Fallopian tube (tissue), 1 donor: ENCODE data around the genes ADGRG2 and SMPX.

DNA sequence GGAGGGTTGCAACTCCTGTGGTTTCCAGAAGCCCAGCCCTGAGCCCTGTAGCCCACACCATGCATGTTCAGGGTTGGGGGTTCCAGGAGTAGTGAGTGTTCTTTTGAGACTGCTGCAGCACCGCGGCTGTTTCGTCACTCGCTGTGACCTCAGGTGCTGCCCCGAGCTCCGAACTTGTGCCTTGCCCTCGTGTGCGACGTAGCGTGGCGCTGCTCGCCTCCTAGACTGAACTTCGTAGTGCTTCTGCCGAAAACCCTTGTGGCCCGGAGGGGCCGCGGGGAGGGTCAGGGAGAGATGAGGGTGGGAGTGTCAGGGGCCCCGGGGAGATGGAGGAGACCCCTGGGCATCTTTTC lies 1.7 kb downstream of the NHS start:
- PRO-cap, result unidirectional peak, minus-strand start at position 93 of the sequence

DNA sequence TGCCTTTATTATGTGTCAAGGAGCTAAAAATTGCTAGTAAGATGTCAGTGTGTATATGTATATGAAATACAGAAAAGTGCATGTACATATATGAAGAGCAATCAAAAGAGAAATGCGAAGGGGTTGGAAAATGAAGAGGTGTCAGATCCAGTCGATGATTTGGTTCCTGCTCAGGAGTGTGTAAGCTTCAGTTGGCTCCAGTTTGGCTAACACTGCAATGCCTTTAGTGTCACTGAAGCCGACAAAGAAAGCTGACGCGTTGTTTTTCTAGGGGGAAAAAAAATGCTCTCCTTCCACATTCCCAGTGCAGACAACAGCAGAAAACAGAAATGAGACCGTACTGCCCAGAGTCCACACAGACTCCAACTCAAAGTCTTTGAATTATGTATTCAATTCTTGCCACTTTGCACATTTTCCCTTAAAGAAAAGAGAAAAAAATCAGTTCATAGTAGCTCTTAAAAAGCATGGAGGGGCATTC lies 154.3 kb downstream of the NHS start:
- PRO-cap, result no peak

DNA sequence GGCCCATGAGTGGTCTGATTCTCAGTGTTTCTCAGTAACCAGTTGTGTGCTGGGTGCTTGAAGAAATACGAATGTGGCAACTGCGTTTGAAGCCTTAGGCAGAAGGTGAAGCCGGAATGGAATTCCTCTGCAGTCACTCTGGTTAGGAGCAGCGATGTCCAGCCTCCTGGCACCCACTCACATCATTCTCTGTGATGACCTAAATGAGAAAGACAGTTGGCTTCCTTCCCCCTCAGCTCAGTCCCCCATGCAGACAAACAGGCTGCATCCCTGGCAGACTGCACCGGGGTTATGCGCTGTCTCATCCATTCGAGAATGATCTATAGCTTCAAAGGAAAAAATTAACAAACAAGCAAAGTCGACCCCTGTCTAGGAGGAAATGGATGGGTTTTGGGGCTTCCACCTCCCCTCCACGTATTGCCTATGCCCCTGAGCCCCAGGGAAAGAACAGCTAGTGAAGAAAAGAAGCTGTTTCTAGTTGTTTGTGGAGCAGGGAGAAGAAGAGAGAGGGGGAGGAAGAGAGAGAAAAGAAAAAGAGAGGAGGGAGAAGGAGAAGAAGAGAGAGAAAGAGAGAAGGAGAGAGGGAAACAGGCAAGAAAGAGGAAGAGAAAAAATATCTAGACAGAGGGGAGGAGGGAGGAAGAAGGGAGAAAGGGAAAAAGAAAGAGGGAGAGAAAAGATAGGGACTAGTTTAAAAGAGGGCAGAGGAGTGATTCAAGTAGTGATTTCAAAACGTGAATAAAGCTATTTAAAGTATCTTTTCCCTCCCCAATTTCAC lies 169.9 kb upstream of the SCML1 start:
- PRO-cap, result no peak

DNA sequence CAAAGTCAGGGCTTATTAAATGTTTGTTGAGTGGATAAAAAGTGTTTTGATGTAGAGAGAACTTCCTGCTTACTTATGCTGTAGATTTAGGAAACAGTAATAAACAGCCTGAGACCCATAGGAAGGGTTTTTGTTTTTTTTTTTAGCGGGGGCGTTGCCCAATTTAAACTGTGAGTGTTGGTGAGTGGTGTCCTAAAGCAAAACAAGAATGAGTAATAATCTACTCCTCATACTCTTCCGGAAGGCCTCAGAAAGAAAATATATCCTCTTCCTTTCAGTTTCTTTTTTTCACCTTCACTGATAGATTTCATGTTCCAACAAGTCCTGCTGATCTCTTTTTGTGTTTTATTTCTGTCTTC lies 104.4 kb upstream of the SCML1 start:
- PRO-cap, result no peak

DNA sequence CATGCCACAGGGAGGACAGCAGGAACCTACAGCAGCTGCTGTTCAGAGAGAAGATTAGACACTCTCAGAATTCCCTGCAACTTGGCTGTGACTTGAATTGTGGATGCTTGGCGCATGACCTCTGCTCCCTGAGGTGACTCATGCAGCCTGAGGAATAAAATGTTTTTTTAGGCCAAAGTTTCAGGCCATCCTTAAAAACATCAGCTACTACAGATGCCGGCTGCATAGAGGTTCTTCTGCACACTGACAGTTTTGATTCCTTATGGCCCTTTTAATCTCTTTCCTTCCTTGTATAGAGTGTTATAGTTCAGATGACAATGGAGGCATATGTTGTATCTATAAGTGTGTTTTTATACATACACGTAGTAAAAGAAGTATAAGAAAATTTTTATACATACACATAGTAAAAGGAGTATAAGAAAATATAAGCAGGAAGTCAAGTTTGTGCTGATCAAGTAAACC lies 97.2 kb downstream of the RS1 start:
- PRO-cap, result no peak

DNA sequence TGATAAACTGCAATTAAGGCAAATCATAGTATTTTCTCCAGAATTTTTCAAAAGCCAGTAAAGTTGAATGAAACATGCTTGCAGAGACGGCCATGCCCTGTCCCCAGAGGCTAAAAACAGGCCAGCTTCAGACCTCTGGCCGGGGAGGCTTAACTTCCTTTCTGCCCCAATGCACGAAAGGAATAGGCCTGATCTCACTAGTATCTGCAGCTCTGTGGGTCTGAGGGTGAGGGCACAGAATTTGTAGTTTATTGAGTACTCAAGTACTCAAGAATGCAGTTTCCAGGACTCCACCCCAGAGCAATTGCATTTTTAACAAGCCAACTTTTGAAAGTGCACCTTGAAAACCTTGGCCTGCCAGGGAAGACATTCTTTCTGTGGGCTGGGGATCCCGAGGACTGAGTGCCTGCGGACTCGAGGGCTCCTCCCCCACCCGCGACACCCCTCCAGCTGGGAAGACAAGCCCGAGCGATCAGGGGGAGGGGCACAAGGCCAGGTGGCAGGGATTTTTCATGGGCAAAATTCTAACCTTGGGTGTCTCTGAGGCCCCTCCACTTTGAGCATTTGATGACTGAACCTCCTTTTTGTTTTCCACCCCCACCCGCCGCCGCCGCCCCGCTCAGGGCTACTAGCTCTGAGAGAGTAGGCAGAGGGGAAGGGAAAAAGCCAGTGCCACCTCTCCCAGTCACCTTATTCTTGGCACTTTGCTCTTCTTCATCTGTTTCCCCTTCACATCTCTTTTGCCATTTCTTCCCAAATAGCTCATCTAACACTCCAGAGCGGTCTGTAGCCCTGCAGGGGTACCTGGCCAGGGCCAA lies 22.3 kb downstream of the RS1 start:
- PRO-cap, result no peak

DNA sequence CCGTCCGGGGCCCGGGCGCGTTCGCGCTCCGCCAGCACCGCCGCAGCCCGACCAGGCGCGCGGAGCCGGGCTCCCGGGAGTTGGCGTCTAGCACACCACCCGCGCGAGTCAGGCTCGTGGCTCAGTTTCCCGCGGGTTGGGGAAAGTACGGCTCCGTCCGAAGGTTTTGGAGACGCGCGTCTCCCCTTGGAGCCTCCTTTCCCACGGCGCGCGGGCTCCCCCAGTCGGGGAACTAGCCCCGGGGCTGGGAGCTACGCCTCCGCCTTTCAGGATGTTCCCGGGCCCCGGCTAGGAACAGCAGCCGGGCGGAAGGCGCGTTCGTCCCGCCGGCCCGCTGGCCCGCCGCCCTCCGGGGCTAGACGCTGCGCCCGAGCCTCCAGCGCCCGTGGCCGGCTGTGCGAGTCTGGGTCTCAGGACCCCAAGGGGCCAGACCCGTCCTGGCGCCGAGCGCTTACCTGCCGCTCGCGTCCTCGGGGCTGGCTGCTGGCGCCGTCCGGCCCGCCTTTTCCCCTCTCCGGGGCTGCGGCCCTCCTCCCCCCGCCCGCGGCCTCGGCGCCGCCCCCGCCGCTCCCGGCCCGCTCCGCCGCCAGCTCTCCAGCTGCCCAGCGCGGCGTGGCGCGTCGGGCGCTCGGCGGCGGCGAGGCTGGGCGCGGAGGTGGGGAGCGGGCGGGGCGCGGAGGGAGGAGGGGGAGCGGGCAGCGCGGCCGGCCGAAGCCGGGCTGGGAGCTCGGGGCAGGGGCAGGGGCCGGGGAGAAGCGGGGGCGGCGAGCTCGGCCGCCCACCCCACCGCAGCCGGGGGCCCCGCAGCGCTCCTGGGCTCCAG lies at the start of gene ADGRG2:
TSS of gene ADGRG2 (minus strand) at position 482 of the 823 bp plus-strand sequence.
- PRO-cap, result bidirectional peak, plus-strand start at position 681 of the sequence, minus-strand start at position 478 of the sequence

DNA sequence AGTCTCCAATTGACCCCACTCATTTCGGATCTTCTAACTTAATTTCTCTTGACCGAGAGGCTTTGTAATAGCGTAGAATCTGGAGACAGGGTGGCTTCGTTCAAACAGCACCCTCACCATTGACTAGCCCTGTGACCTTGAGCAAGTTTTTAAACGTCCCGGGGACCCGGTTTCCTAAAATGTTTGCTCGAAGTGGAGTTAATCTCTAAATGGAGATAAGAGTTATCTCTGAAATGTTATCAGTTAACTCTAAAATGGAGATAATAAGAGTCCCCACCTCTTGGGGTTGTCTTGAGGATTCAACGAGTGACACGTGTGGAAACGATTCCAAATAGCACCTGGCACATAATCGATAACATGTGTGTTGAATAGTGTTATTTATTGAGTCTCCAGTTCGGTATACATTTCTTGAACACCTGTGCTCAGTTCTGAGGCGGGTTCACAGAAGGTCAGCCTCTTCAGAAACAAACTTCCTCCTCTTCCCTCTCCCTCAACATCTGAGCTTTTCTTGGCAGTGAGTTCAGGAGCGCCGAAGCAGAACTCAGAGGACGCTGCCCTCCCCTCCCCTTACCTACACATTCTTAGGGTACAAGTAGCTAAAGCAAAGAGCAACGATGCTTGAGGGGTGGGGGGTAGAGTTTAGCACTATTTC lies 823 bp downstream of the PDHA1 start:
- PRO-cap, result unidirectional peak, minus-strand start at position 499 of the sequence

DNA sequence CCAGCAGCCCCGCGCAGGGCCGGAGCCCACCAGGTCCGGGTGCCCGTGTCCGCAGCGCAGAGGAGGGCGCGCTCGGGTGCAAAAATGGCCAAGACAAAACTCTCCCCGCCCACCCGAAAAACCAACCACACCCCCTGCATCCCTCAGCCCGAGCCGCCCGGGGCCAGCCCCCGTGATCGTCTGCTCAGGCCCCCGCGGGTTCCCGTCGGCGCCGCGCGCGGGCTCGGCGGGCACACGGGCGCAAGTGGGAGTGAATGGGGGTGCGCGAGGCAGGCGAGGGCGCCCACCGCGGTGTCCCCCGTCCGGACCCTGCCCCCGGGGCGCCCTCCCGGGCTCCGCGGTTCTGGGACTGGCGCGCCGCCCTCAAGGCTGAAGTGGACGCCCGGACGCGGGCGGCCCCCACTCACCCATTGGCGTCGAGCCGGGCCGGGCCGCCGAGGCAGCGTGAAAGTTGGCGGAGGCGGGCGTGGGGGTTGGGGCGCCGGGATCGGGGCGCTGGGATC lies 449 bp downstream of the SH3KBP1 start:
- PRO-cap, result unidirectional peak, plus-strand start at position 173 of the sequence; unidirectional peak, plus-strand start at position 233 of the sequence

DNA sequence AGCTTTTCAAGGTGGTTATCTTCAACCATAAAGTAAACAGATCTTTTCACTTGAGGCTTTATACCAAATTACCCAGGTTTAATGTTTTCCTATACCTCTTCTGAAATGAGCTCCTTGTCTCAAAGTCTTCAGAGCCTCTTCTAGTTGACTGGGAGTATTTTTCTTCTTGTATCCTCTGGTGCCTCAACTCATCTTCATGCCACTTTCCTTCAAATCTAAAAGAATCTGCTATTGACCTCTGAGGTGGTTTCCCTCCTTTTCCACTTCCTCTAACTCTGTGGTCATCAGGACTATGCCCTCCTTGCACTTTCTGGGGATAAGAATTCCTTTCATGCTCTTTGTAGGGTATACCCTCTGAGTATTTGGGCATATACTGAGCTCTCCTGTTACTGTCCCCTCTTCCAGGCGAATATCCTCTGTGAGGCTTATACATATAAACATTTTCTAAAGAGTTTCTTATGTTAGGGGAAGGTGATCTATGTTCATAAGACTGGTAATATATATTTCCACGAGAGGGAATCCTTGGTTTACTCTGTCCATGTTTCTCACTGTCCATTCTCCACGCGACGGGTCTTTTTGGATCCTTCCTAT lies 24.8 kb downstream of the BCLAF3 start:
- PRO-cap, result no peak

GRCh38 chrX:20061256-20061781 lies 55.4 kb downstream of the MAP7D2 start:
- PRO-cap, result no peak

DNA sequence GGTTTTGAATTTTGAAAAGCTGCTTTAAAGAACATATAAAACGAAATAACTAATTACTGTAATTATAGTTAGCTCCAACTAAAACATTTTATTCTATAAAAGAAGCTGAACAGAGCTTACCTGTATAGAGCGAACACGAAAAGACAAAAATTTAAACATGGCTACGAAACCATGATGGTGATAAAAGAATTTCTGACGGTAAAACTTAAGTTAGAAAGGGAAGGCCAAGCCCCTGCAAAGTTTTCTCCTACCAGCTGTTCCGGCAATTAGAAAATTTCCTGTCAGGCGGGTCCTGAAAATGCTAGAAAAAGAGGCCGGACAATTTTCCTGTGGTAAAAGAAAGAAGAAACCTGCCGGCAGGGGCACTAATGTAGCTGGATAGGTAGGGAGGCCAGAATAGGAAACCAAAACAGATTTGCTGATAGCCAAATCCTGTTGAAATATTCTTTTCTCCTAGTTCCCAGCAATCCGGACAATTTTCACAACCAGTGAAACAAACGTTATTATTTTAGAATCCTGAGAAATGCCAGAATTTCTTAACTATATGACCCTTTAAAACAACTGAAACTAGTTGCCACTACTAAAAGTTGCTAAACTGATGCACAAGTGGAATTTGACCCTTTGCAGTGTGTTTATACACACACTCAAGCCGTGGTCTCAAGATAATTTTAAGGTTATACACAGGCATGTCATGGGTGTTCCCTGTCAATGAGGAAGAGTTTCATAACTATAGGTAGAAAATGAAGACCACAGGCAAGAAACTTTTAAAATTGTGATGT lies 47.8 kb downstream of the RPS6KA3 start:
- PRO-cap, result unidirectional peak, minus-strand start at position 268 of the sequence

- PRO-cap, result no peak
Measured at GRCh38 chrX:21655678-21656256, 2.4 kb downstream of the KLHL34 start.

DNA sequence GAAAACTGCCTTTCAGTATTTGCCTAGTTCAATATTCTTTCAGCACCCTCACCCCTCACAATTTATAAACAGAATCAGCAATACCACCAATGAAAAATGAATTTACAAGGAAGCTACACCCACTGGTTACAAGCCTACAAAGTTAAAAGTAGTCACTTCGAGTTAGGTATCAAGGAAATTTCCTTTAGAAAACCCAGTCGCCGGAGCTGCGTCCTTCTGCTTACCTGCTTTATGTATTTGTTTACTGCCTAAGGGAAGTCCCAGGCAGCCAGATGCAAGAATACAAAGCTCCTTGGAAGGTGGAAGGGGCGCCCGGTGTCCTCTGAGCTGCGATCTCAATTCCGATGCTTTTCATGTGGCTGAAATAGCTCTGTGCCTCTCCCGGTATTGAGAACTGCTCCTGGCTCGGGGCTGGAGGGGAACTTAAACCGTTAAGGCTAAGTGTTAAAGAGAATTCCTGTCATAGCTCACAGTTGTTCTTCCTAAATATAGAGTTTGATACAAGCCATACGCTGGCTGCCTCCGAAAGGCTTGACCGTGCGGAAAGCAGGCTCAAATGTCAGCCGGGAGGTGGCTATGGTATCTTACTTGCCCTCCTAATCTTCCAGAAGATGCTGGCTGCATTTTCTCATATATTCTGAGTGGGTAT lies at the start of gene SMPX:
TSS of gene SMPX (minus strand) at position 399 of the 649 bp plus-strand sequence.
- PRO-cap, result no peak

- PRO-cap, result no peak
Measured at GRCh38 chrX:21949072-21949401, 8.5 kb downstream of the SMS start.

- PRO-cap, result no peak
Measured at GRCh38 chrX:23333056-23333878, 1.4 kb upstream of the PTCHD1 start.

GRCh38 chrX:23699771-23700196 lies 32.5 kb downstream of the PRDX4 start:
- PRO-cap, result no peak

DNA sequence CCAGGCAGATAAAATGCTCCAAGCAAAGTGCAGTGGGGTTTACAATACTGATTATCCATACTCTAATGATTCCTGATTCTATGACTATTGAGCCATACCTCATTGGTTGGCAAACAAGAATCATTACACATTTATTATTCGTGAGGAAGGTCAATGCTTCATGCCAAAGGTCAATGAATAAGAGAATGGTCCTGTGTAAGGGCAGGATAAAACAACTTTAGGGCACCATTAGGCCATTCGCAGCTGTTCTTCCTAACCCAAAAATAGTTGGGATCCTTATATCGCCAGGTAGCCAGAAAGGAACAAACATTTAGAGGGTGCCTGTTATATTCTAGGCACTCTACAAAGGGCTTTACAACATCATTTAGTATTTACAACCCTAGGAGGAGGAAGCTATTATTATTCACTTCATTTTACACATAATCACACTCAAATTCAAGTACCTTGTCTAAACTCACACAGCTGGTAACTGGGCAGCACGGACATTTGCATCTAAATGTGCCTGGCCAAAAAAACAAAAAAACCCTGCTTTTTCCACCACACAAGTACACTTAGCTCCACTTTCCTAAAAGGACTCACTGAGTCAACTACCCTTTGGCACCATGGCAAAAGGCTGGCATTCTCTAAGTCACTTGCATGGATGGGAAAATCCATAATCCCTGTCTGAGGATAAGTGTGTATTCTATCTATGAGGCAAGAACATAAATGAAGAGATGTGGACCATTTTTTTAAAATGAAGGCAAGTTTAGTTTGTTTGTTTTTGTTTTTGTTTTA lies 18.4 kb upstream of the SAT1 start:
- PRO-cap, result no peak

GRCh38 chrX:23822269-23822982 lies 39.5 kb downstream of the SAT1 start:
- PRO-cap, result no peak

- PRO-cap, result no peak
Measured at GRCh38 chrX:23839224-23839382, 56.1 kb downstream of the SAT1 start.